Body of pancreas (tissue), 2 donors: ENCODE data around the genes KIF3A and GDF9.

DNA sequence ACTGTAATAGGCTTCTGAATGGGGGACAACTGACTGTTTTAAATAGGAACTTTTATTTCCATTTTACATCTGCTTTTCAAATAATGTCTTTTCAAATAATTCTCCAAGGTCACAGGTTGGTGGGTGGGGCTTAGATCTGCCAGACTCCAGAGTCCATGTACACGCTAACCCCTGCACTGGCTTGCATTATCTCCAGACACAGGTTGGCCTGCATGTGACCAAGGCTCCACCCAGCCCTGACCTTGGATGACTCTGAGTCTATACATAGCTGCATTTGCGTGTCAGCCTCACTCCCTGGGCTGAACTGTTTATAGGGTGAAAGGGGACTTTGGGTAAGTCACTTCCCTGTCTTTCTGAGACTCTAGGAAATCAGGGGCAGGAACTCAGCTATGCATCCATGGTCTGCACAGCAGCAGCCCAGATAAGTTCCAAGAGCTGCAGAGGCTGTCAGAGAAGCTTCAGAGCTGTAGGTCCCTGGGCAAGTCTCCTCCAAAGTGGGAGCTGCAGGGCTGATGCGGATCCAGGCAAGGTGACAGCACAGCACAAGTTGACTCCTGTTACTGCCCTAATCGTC is 53.2 kb downstream of the SLC22A5 start:
- PRO-cap: no peak
- RAMPAGE, long total RNA, 2 experiments: no peak in any of the 2 experiments

DNA sequence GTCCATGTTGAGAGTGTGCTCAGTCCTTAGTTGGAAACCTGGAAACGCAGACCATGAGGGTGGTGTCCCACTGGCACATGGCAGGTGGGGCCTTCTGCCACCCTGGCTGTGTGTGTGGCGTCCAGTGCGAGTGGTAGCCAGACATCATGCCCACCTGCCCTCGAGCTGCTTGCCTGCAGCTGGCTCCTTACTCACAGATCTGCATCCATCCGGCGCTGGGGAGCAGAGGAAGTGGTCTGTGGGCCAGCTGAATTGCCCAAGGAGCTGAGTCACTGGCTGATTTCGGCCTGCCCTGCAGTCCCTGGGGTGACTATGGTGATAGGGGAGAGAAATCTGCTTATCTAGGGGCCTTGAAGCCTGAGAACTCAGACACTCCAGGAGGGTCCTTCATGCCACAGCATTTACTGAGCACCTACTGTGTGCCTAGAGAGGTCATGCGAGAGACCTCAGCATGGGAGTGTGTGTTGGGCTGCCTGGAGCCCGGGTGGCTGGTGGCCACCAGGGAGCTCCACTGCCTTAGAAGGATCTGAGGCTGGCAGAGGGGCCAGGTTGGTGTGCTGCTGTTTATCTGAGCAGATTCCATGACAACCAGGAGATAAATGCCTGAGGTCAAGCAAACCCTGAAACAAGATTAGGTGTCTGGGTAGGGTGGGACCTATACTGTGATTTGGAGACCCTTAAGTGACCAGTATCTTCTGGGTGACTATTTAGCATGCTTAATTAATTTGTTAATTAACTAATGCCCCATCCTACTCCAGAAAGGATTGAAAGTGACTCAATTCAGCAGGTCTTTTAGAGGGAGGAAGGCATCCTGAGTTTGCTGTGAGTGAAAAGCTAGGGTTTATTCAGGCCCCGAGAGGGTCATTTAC is 57.2 kb downstream of the SLC22A5 start:
- PRO-cap: no peak
- RAMPAGE, long total RNA, 2 experiments: no peak in any of the 2 experiments

- PRO-cap: no peak
- RAMPAGE, long total RNA, 2 experiments: no peak in any of the 2 experiments
Measured at GRCh38 chr5:132428472-132428944, 59.0 kb downstream of the SLC22A5 start.

- PRO-cap: no peak
- RAMPAGE, long total RNA, 2 experiments: no peak in any of the 2 experiments
Measured at GRCh38 chr5:132459127-132459924, 31.2 kb downstream of the IRF1 start.

DNA sequence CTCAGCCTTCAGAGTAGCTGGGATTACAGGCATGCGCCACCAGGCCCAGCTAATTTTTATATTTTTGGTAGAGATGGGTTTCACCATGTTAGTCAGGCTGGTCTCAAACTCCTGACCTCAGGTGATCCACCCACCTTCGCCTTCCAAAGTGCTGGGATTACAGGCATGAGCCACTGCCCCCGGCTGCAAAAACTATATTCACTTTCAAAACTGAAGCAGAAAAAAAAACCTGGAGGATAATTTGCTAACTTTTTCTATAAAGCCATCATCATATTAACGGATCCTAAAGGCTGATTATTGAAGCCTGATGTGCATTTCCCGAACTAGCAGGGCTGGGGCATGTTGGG is 5.6 kb downstream of the IRF1 start:
- PRO-cap: no peak
- RAMPAGE, long total RNA, 2 experiments: no peak in any of the 2 experiments

GRCh38 chr5:132501032-132501735 is 10.6 kb upstream of the IRF1 start:
- PRO-cap: no peak
- RAMPAGE, long total RNA, 2 experiments: no peak in any of the 2 experiments

DNA sequence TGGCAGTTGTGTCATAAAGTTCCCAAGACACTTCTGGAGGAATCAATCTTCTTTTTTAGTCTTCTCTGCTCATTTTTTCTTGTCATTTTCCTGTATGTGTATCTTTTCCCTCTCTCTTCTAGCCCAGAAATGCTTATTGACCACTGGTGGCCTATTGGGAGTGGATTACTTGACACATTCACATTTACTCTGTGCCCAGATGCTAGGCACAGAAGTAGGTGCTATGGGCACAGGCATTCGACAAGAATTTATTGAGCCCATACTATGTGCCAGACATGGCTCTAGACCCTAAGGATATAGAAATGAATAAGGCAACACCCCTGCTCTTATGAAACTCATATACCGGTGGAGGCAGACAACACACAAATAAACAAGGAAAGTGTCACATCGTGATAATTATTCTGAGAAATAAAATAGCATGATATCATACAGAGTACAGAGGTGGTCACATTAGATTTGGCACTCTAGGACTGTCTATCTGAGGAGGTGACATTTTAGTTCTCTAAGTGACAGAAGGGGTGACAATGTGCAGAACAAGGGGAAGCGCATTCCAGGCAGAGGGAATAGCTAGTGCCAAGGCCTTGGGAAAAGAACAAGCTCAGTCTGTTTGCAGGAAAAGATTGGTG is 12.5 kb upstream of the IRF1 start:
- PRO-cap: no peak
- RAMPAGE, long total RNA, 2 experiments: no peak in any of the 2 experiments

GRCh38 chr5:132587322-132587762 is 30.6 kb downstream of the RAD50 start:
- PRO-cap: no peak
- RAMPAGE, long total RNA, 2 experiments: no peak in any of the 2 experiments

DNA sequence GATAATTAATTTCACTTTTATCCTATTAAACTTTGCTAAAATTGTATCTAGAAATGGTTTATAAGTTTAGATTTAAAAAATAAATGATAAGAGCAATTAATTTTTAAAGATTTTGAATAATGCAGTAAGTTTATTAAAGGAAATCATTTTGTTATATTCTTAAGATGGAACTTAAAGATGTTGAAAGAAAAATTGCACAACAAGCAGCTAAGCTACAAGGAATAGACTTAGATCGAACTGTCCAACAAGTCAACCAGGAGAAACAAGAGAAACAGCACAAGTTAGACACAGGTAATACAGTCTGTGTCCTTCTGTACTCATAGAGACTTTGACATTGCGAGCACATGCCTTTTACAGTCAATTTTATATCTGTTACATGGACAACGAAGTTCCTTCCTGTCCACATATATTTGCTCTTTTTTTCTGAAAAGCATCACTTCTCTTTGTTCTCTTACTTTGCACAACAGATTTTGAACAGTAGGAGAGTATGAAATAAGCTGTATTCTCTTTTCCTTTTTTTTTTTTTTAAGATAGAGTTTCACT is 47.0 kb downstream of the RAD50 start:
- PRO-cap: no peak
- RAMPAGE, long total RNA, 2 experiments: no peak in any of the 2 experiments

DNA sequence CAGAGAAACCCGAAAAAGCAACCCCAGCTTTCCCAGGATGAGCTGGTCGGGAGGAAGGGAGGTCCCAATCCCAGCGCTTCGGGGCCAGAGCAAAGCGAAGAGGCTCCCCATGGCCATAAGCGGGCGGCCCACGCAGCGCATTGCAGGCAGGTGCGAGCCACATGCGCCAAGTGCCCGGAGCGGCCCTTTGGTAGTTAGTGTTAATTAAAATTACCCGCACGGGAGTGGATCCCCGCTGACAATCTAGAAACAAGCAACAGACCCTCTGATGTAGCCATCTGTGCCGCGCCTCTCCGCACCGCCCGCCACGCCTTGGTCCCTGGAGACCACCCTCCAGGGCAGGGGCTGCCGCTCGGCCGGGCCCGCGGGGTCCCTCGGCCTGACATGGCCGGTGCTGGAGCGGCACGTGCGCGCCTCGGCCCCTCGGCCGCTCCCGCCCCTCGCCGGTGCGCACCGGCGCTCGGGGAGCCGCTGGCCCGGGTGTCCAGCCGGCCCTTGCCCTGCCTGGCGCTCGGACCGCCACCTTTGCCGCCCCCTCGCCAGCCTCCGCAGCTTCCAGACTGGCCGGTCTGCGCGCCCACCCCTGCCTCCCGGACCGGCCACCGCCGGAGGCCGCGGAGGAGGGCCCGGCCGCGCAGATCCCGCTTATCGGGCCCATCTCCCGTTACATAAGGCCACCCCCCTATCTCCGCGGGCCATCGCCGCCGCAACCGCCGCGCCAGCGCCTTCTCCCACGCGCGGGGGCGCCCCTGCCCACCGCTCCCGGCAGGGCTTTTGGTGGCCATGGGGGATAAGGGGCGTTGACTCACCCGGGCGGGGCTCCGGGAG is 2.0 kb upstream of the IL13 start:
- PRO-cap: no peak
- RAMPAGE, long total RNA, 2 experiments: no peak in any of the 2 experiments

- PRO-cap: no peak
- RAMPAGE, long total RNA, 2 experiments: no peak in any of the 2 experiments
Measured at GRCh38 chr5:132687926-132688419, 14.2 kb downstream of the IL4 start.

DNA sequence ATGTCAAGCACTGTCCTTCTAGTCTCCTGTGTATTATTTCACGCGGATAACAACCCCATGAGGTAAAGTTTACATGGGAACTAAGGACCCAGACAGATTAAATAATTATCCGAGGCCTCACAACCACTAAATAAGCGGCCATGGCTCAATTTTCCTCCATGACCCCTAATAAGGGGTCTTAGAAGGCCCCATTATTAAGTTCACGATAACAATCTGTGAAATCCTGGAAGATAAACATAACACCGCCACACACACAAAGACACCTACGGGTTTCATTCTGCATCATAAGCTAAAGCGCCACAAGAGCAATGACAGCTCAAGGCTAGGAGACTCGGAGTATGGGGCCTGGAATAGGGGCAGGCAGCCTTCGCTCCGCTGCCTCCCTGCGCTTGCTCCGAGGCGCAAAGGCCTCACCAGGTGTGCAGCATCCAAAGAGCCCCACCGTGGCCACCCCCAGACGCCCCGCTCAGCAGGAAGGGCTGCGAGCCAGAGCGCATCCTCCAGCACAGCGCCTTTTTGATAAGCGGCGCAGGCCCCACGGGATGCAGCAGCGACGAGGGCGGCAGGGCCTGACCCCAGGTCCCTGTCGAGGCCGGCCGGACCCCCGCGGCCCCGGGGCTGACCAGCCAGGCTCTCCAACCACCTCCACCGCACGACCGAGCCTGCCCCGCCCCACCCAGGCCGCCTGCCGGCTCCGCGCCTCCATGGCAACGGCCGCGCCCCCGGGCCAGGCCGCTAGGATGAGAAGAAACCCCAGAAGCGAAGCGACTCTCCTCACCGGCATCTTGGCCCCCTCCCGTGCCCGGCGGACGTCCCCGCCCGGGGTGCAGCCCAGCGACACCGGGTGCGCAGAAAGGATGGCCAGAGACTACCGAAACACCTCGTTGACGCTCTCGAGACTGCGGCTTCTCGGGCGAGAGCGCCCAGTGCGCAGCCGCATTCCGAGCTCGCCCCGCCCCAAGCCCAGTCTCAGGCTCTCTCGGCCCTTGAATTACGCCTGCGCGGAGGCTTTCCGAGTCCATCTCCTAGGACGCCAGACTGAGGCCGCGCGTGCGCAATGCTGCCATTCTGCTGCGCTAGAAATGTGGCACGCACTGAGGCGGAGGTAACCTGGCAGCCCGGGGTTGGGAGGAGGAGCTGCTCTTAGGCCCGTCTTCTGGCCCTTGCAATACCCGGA is at the start of gene KIF3A:
KIF3A (minus strand) TSS at position 911 of the 1,177 bp plus-strand sequence.
- PRO-cap: bidirectional peak, plus-strand start at position 1,116 of the sequence, minus-strand start at position 870 of the sequence
- RAMPAGE, long total RNA, 2 experiments: start-site peak on the minus strand in 2 of 2 experiments, centred at positions 892 to 903 of the sequence, 40 to 111 reads per replicate

- PRO-cap: no peak
- RAMPAGE, long total RNA, 2 experiments: no peak in any of the 2 experiments
Measured at GRCh38 chr5:132774836-132775248, 2.2 kb downstream of the SEPTIN8 start.

GRCh38 chr5:132824882-132826136 is 5.1 kb downstream of the SHROOM1 start:
- PRO-cap: no peak
- RAMPAGE, long total RNA, 2 experiments: no peak in any of the 2 experiments

DNA sequence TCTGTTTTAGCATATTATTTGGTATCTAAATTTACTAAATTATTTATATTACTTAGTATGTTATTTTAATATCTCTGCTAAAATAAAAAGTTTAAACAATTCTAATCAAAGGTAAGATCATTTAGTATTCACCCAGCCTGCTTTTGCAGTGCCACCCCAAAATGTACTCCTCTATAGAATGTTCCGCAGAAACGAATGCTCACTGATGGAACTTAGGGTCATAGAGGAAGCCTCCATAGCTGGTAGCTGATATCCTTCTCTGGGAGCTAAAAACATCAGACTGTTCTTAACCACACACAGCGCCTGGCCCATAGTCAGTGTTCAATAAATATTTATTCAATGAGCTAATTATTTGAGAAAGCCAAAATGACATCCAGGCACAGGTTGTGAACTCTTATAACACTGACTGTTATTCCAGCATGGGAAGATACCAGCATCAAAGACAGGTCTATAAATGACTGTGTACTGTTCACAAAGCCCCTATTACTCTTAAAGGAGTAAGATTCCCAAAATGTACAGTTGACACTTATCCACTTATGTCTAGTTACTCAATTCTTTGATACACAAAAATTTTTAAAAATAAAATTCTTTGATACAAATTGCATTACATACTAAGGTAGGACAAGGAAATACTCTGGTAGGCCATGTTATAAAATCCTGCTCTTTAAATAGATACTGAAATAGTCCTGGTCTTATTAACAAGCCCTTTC is 12.9 kb downstream of the GDF9 start:
- PRO-cap: no peak
- RAMPAGE, long total RNA, 2 experiments: no peak in any of the 2 experiments

- PRO-cap: bidirectional peak, plus-strand start at chr5:132866240, minus-strand start at chr5:132866243; bidirectional peak, plus-strand start at chr5:132866655, minus-strand start at chr5:132866424
- RAMPAGE, long total RNA, 2 experiments: start-site peak on the plus strand in 2 of 2 experiments, at chr5:132866639-132866673 at its widest, 1,982 to 2,495 reads per replicate
Measured at GRCh38 chr5:132865878-132866788, at the start of gene GDF9. Gene GDF9, minus strand, starts transcription at chr5:132866469.

DNA sequence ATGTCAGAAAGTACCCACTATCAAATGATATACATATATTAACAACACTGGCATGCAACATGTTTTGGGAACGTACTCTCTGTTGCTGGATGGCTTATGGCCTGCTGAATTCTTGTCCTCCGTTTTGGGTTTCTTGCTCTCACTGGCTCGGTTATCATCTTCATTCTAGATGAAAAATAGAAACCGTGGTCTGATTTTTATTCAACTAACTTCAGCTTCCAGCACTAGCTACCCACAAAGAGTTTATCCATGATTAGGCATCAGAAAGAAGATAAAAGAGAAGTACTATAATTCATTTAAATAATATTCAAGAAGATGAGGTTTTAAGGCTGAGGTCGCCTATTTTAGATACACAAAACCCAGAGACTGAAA is 19.5 kb downstream of the LEAP2 start:
- PRO-cap: no peak
- RAMPAGE, long total RNA, 2 experiments: no peak in any of the 2 experiments

- PRO-cap: no peak
- RAMPAGE, long total RNA, 2 experiments: no peak in any of the 2 experiments
Measured at GRCh38 chr5:132906813-132907991, 33.7 kb downstream of the LEAP2 start.

GRCh38 chr5:132947784-132948852 is 15.3 kb downstream of the AFF4 start:
- PRO-cap: no peak
- RAMPAGE, long total RNA, 2 experiments: start-site peak on the minus strand in 1 of 2 experiments, at chr5:132948114-132948358 at its widest, 6 to 7 reads per replicate

DNA sequence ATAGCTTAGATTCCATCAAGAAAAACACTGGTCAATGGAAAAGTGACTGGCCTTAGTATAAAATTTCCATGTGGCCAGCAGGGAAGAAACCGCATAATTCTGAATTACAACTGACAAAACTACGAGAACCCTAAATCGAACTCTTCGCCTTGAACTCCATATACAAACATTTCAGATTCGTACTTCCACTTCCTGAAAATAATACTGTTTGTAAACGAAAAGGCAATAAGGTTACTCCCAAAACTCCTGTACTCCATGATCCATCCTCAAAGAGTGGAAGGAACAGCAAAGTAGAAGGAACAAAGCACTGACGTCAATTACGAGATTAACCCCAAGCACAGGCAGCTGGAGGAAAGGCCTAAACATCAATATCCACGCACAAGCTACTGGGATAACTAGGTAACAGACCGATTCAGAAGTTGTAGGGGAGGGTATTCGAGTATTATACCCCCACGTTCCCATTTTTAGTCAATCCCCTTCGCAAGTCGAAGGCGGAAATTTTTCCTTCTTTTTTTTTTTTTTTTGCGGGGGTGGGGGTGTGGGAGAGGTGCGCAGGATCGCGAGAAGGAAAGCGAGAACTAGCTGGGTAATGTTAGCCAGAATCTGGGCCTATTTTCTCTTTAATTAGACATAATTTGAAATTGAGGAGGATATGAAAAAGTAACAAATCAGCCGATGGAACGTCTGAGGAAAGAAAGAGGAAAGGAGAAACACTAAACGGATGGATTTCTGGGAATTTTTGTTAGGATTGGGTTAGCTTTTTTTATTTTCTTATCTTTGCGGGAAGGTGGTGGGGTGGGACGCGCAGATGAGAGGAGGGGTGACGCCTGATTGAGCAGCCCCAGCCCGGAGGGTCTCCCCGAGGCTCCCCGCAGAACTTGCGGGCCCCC is 892 bp downstream of the AFF4 start:
- PRO-cap: bidirectional peak, plus-strand start at position 269 of the sequence, minus-strand start at position 268 of the sequence
- RAMPAGE, long total RNA, 2 experiments: no peak in any of the 2 experiments